Kidney epithelial cell (primary cell): ENCODE data around the gene RIPOR3.

GRCh38 chr20:50121034-50121453 lies 8.1 kb upstream of the UBE2V1 start:
- RAMPAGE, long total RNA: no peak
- RRBS: no CpG with 5 or more reads among the region's 7 CpGs

DNA sequence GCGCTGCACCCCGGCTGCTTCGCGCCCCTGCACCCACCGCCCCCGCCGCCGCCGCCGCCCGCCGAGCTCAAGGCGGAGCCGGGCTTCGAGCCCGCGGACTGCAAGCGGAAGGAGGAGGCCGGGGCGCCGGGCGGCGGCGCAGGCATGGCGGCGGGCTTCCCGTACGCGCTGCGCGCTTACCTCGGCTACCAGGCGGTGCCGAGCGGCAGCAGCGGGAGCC lies 764 bp downstream of the CEBPB start:
- RAMPAGE, long total RNA: no peak
- RRBS: under 1% methylated on average over 19 of the region's 36 CpGs

GRCh38 chr20:50226260-50227085 lies 35.8 kb downstream of the CEBPB start:
- RAMPAGE, long total RNA: no peak
- RRBS: no CpG with 5 or more reads among the region's 14 CpGs

DNA sequence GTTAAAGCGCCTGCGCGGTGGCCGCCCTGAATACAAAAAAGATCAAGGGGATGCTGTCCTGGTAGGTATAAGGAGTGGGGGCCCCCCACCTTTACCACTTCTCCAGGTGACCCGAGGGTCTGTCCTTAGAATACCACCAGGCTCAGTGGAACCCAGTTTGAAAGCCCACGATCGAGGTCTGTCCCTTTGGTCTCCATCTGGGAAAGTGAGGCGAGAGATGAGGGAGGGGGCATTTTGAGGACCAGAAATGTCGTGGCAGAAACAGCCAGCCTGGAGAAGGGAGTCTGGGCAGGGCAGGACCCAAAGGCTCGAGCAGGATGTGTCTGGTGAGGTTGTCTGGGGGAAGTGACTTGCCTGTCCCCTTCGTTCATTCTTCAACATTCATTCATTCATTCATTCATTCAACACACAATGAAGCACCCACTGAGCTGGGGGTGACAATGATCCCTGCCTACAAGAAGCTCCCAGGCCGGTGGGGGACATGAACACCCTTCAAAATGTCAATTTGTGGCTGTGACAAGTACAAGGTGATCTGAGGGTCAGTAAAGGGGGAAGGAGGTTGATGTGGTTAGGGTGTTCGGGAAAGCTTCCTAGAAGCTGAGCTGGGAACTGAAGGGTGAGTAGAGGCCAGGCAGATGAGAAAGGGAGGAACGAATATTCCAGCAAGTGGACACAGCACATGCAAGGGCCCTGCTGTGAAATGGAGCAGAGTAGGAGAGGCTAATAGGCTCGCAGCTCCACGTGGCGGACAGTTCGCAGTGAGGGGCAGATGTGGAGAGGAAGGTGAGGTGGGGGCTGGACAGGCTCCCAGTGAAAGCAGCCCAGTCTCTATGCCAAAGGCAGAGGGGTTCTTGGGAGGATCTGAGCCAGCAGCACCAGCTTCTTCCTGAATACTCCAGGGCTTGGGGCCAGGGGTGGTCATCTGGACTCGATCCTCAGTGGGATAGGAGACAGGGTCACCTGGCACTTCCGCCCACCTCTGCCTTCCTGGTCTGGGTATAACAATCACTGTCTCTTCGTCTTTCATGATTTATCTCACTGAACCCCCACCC lies 80.7 kb downstream of the CEBPB start:
- RAMPAGE, long total RNA: no peak
- RRBS: no CpG with 5 or more reads among the region's 21 CpGs

DNA sequence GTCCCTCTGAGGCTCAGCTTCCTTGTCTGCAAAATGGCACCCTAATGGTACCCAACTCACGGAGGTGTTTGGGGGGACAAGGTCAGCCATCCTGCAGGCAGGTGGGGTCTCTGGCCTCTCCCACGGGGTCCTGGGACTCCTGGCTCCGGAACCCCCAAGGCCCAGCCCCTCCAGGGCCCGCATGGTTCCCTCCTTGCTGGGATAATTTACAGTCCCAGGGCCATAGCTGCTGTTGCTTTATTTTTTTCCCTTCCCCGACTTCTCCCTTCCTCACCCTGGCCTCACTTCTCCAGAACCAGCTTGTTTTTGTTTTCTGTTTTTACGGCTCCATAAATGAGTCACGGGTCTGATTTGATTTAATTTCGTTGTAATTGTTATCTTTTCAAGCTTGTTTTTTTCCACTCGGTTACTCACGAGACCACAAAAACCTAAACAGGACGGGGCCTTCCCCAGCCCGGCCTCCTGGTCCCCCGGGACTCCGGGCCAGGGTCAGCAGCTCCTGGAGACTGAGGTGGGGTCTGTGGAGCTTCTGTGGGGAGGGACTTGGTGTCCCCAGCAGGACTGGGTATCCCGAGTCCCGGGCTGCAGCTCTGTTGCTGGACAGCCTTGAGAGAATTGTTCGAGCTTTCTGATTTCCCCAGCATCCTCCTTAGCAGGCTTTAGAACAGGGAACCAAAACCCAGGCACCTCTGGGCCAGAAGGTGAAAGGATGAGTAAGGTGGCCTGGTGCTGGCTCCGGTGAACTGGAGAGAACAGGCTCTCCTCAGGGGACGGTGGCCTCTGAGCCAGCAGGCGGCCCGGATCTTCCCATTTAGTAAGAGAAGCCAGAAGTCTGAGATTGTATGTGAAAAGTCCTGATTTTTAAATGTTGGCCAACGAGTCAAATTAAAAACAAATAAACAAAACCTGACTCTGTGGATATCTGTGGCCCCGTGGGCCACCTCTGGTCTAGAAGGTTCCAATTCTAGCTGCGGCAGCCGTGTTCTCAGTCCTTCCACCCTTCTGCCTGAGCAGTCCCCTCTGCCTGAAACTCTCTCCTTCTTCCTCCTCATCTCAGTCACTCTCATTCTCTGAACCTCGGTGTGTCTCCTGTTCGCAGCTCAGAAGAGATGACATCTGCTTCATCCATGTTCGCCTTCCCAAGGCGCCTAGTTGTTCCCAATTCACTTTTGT lies 95.0 kb downstream of the CEBPB start:
- RAMPAGE, long total RNA: no peak
- RRBS: 50% methylated on average over 9 of the region's 29 CpGs

- RAMPAGE, long total RNA: no peak
- RRBS: no CpG with 5 or more reads among the region's 15 CpGs
Observed at GRCh38 chr20:50416542-50417411, 93.4 kb upstream of the PTPN1 start.

GRCh38 chr20:50567913-50568298 lies 57.7 kb downstream of the PTPN1 start:
- RAMPAGE, long total RNA: no peak
- RRBS: no CpG with 5 or more reads among the region's 12 CpGs

- RAMPAGE, long total RNA: no peak
- RRBS: no CpG with 5 or more reads among the region's 20 CpGs
Observed at GRCh38 chr20:50580908-50581630, 70.9 kb downstream of the PTPN1 start.

- RAMPAGE, long total RNA: no peak
- RRBS: no CpG with 5 or more reads among the region's 30 CpGs
Observed at GRCh38 chr20:50592128-50593485, 82.4 kb downstream of the PTPN1 start.

- RAMPAGE, long total RNA: no peak
- RRBS: 94% methylated on average over 6 of the region's 33 CpGs
Observed at GRCh38 chr20:50601903-50602614, 89.3 kb downstream of the RIPOR3 start.

DNA sequence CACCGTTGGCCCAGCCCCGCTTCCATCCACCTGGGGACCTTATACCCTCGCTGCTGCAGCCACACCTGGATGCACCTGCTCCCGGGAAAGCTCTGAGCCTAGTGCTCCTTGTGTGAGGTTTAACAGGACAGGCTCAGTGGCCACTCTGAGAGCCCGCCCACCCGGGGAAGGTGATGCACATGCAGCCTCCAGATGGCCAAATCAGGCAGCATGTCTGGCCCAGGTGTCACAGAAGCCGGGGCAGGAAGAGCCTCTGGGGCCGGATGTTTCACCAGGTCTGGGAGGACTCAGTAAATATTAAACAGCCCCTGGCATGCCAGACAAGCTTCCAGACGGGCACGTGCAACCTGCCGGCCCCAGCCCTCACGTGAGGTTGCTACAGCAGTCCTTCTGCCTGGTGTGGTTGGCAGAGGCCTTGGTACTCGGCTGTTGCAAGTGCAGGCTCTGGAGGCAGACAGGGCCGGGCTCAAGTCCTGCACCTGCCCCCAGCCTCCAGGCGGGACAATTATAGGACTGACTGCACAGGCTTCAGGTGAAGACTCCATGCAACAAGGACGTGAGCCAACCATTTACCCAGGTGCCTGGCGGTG lies 66.8 kb downstream of the RIPOR3 start:
- RAMPAGE, long total RNA: no peak
- RRBS: 19% methylated on average over 8 of the region's 17 CpGs

GRCh38 chr20:50646409-50646872 lies 44.9 kb downstream of the RIPOR3 start:
- RAMPAGE, long total RNA: no peak
- RRBS: no CpG with 5 or more reads among the region's 1 CpG

GRCh38 chr20:50690776-50691896 lies at the start of gene RIPOR3:
TSS of gene RIPOR3 (minus strand) at chr20:50691542.
- RAMPAGE, long total RNA: no peak
- RRBS: 15% methylated on average over 10 of the region's 49 CpGs

DNA sequence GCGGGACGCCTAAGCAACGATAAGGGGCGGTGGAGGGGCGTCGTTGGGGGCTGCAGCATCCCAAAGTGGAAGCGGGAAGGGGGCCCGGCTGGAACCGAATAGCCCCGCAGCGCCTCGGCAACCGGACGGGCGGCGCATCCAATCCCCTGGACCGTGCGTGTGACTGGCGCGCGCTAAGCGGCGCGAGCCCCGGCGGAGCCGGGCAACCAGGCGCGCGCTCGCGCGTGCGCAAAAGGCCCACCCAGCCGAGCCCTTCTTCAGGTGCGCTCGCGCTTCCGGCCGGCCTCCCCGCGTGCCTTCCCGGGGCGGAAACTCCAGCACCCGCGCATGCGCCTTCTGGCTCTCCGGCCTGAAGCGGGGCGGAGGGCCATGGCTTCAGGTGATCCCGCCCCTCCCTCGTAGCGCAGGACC lies 547 bp upstream of the PARD6B start:
- RAMPAGE, long total RNA: no peak
- RRBS: under 1% methylated on average over 32 of the region's 53 CpGs

GRCh38 chr20:50821190-50821670 lies 26.4 kb downstream of the BCAS4 start:
- RAMPAGE, long total RNA: no peak
- RRBS: no CpG with 5 or more reads among the region's 5 CpGs

GRCh38 chr20:50929182-50929912 lies 1.9 kb downstream of the ADNP start:
- RAMPAGE, long total RNA: no peak
- RRBS: no CpG with 5 or more reads among the region's 10 CpGs

DNA sequence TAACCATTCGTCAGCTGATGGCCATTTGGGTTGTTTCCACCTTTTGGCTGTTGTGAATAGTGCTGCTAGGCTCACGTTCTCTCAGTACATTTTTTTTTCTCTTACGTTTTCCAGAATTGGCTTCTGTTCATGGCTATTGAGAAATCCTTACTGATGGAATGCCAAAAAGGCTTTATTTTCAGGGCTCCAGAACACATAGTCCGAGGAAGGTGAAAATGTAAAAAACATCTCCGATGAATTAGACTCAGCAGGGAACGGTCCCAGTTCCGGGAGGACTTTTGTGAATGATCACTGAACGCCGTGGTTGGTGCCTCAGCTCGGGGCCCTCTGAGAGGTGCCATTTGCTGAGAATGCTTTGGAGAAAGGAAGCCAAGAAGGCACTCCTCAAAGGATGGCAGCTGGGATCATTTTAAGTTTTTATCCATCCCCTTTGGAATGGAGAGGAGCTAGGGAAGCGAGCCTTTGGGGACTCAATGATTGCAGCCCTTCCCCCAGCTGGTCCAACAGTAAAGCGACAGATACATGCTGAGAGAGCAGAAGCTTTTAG lies 133.2 kb upstream of the KCNG1 start:
- RAMPAGE, long total RNA: no peak
- RRBS: no CpG with 5 or more reads among the region's 12 CpGs

- RAMPAGE, long total RNA: no peak
- RRBS: no CpG with 5 or more reads among the region's 4 CpGs
Observed at GRCh38 chr20:51402141-51402550, 140.4 kb downstream of the NFATC2 start.

DNA sequence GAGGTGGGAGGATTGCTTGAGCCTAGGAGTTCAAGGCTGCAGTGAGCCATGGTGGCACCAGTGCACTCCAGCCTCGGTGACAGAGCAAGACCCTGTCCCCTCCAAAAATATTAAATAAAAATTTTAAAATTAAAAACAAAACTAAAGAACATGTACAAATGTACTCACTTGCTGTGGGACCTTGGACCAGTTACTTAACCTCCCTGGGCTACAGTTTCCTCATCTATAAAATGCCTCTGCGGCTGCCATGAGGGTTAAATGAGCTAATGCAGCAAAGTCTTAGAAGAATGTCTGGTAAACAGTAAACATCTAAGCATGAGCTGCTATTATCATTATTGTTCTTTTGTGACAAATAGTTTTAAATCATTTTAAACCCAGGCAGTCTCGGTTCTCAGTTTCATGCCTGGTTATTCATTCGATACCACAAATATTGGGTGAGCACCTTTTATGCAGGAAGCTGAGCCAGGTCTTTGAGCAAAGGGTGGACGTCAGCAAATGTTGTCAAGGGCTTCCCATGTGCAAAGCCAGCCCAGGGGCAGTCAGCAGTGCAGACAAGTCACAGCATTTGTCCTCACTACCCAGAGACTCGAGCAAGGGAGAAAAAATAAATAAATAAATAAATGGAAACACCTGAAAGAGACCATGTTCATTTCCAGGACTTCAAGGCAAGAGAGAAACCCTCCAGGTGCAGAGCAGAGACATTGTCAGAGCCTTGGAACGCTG lies 128.7 kb downstream of the NFATC2 start:
- RAMPAGE, long total RNA: no peak
- RRBS: no CpG with 5 or more reads among the region's 7 CpGs

- RAMPAGE, long total RNA: no peak
- RRBS: no CpG with 5 or more reads among the region's 22 CpGs
Observed at GRCh38 chr20:51417316-51418141, 125.0 kb downstream of the NFATC2 start.